Foreskin keratinocyte (primary cell): ENCODE results near the gene TBP.

- RAMPAGE, total RNA: no peak
These were observed 207.6 kb downstream of the ERMARD start for GRCh38 chr6:169958804-169959707.

GRCh38 chr6:170085769-170086218 lies 205.1 kb downstream of the DLL1 start:
- RAMPAGE, total RNA: no peak

DNA sequence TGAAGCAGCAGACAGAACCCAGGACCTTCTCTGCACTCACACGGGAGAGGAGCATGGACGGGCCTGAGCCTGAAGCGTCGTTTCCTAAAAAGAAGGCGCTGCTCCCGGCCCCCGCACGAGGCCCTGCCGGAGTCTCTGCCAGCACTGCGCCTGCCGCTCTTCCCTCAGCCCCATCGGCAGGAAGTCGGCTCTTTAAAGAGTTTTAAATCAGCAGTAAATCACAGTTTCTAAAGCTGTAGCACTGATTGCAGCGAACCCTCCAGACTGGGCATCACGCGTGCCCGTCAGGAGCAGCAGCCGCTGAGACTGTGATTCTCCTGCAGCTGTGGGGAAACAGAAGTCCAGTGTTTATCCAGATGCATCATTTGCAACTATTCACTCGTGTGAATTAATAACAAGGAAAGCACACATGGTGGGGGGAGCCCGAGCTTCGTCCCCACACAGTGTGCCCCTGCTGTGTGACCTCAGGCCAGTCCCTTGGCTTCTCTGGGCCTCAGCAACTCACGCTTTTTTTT lies 28.4 kb downstream of the DLL1 start:
- RAMPAGE, total RNA: no peak

DNA sequence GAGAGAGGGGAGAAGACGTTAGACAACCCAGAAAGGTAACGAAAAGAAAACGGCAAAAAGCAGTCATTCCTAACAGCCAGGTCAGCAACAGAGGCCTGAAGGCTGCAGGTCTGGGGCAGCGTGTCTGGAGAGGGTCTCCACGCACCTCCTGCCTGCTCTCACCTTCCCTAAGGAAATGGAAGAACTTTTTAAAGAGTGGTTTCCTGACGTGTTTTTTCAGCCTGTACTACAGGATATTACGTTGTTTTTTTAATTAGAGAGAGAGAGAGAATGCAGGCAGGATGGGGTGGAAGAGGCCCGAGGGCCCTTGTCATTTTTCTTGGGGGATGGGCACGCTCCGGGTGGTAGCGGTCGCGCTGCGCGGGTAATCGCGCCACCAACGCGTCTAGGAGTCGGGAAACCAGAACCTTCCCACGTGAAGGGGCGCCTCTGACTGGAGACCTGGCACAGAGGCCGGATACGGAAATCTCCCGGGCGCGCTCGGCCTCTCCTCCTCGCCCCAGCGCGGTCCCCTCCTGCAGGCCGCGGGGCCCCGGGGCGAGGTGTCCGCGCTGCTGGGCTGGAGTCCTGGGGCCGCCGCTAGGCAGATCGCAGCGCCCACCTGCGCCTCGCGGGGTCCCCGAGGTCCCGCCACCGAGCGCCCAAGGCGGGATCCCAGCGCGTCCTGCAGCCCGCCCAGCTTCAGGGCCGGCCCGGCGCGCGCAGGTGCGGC lies 1.9 kb downstream of the DLL1 start:
- RAMPAGE, total RNA: no peak

GRCh38 chr6:170291332-170292517 lies 847 bp upstream of the DLL1 start:
- RAMPAGE, total RNA: no peak

DNA sequence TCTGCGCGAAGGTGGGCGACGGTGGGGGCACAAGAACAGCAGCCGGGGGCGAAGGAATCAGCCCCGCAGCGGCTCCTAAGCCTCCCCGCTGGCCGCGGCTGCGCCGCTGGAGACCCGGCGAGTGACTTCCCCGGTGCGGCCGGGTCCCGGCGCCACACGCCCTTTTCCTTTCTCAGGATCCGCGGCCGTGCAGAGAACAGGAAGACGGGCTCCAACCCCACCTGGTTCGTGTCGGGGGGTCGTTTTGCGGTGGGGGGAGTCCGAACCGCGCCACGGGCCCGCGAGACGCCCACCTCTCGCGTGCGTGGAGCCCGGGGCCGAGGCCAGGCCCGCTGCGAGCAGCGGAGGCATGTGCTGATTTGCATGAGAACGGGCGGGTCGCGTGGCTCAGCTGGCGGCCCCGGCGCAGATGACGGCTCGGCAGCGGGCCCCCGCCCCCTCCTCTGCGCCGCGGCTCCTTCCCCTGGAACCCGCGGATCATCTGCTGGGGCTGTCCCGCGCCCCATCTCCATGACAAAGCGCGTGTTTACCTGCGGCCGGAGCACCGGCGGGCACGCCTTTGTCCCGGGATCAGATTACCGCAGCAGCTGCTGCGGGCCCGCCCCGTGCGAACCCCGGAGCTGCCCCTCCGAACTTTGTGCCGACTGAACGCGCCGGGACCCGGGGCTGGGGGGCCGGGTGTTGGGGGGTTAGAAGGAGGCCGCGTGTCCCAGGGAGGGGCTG lies 4.8 kb upstream of the DLL1 start:
- RAMPAGE, total RNA: no peak

GRCh38 chr6:170306876-170307814 lies 587 bp downstream of the FAM120B start:
- RAMPAGE, total RNA: no peak

DNA sequence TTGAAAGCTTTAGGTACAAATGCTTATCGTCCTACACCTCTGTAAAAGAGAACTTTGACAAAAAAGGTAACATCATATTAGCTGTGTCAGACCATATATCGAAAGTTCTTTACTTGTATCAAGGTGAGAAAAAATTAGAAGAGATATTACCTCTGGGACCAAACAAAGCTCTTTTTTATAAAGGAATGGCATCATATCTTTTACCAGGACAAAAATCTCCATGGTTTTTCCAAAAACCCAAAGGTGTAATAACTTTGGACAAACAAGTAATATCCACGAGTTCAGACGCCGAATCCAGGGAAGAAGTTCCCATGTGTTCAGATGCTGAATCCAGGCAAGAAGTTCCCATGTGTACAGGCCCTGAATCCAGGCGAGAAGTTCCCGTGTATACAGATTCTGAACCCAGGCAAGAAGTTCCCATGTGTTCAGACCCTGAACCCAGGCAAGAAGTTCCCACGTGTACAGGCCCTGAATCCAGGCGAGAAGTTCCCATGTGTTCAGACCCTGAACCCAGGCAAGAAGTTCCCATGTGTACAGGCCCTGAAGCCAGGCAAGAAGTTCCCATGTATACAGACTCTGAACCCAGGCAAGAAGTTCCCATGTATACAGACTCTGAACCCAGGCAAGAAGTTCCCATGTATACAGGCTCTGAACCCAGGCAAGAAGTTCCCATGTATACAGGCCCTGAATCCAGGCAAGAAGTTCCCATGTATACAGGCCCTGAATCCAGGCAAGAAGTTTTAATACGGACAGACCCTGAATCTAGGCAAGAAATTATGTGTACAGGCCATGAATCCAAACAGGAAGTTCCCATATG lies 11.8 kb downstream of the FAM120B start:
- RAMPAGE, total RNA: no peak

DNA sequence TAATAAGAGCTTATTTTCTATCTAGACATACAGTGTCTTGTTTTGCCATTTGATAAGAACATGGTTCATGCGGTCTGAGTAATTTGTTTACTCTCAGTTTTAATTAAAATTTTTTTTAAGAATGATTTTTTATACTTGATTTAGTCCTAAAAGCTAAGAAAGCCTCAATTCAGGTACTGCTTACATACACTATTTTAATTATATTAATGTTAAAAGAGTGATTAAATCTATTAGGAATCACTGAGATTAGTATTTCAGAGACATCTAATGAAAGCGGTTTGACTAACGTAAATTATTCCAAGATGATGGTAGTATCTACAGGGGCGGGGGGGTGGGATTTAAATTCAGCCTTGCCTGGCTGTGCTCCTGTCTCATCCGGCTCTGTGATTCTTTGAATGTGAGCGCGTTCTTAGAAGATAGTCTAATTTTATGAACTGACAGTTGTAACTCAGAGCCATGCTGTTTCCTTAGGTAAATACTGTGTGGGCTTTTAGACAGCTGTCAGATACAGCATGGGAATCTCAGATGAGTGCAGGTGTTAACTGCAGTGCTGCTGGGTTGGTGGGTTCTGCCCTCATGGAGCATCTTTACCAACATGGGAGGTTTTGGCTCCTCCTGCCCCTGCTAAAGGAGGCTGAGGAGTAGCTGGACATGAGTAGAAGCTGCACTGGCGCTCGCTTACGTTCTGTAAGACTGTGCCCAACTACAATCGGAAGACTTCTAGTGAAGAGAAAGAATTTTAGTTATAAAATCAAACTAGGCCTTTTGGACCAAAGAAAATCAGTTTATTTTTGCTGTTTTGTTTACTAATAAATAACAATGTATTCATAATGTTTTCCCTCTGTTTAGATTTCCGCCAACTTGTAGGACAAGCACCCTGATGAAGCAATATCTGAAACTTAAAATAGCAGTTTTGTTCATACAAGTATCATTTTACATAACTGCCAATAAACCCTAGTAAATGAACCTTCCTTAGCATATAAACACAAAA lies 65.8 kb downstream of the FAM120B start:
- RAMPAGE, total RNA: no peak

- RAMPAGE, total RNA: start-site peak on the plus strand at chr6:170554356-170554388, 109 and 44 reads in 2 replicates
These were observed at the start of gene TBP for GRCh38 chr6:170554012-170555023. Gene TBP (plus strand): TSS chr6:170554369.